Breast (tissue), 4 donors: ENCODE data around the gene BBS9.

GRCh38 chr7:32942801-32943650, 14.2 kb upstream of the FKBP9 start:
- PRO-cap, 3 experiments = peak in 3 of 3 experiments; most common plus-strand start chr7:32942849 (in 2); most common minus-strand start chr7:32942927 (in 3)
- RRBS = 2% methylated on average over 34 of the region's 67 CpGs

DNA sequence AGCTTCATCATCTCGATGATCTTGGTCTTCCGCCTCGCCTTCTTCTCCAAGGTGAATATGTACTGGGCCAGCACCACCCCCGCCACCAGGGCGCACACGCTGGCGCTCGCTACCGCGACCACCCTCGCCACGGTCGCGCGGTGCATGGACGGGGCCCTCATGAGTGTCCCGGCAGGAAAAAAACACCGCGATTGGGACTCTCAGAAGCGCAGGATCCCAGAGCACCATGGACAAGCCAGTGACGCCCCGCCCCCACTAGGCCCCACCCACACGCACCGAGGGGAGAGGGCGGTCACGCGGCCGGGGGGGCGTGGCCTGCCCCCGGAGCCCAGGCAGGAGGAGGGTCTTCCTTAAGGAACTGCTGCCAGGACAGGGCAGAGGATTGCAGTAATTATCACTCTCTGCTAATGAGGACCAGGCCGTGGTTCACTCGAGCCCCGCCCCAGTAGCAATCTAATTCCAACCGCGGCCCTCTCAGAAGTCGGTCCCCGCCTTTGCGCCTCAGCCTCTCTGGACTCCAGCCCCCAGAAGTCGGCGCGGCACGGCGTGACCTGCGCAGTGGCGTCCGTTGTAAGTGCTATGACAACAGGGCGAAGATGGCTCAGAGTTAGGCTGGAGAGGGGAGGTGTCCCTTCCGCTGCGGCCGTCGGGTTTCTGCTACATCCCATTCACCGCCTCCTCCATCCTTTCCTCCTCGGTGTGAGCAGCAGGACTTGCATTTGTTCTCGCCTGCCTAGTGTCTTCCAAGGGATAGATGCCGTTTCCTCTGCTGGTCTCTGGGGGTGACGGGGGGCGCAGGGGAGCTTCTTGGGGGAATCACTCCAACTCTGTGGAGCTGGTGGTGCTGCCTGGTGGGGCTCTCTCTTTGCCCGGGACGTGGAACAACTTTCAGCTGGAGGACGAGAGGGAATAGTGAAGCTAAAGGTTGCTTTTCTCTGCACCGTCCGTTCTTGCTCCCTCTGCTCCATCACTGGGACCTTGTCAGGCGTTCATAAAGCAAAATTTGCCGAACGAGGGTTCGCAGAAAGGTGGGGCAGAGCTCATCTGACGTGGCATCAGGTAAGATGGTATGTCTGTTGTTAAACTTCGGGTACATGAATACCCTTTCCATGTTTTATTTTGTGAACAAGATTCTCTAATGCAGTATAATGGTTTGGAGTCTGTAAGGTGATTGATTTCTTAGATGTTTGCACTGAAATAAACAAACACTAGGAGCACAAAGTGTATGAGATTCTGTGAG, at the start of gene BBS9:
Gene BBS9 (plus strand): TSS at position 582 of the 1,240 bp plus-strand sequence.
- PRO-cap, 3 experiments = peak in 3 of 3 experiments; most common plus-strand start position 604 of the sequence (in 2); most common minus-strand start position 257 of the sequence (in 2)
- RRBS = no CpG with 5 or more reads among the region's 68 CpGs

DNA sequence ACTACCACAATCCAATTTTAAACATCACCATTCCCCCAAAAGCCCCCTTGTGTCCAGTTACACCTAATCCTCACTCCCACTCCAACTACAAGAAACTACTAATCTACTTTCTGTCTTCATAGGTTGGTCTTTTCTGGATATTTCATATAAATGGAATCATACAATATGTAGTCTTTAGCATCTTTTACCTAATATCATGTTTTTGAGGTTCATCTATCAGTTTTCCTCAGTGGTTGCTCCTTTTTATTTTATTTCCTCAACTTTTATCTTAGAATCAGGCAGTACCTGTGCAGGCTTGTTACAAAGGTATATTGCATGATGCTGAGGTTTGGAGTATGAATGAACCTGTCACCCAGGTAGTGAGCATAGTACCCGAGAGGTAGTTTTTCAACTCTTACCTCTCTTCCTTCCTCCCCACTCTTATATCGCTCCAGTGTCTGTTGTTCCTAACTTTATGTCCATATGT, 273.1 kb downstream of the BBS9 start:
- PRO-cap, 3 experiments = no peak in any of the 3 experiments
- RRBS = no CpG with 5 or more reads among the region's 2 CpGs

- PRO-cap, 3 experiments = no peak in any of the 3 experiments
- RRBS = no CpG with 5 or more reads among the region's 10 CpGs
Measured at GRCh38 chr7:33726497-33727175, 178.7 kb upstream of the BMPER start.

GRCh38 chr7:33987366-33987662, 82.0 kb downstream of the BMPER start:
- PRO-cap, 3 experiments = no peak in any of the 3 experiments
- RRBS = no CpG with 5 or more reads among the region's 3 CpGs

DNA sequence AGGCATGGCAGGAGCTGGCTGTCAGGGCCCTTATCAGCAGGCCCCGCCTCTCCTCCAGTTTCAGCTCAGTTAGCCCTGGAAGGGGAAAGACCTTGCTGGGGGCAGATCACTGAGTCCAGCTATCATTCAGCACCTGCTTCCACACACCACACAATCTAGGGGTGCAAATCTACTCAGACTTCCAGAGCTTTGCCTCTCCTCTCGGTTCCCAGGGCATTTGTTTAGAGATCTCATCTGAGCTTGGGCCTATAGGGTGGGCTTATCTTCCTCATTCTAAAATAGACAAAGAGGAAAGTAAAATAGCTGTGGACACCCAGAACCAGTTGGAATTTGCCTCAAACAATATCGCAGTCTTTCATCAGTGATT, 131.1 kb downstream of the BMPER start:
- PRO-cap, 3 experiments = no peak in any of the 3 experiments
- RRBS = no CpG with 5 or more reads among the region's 3 CpGs

DNA sequence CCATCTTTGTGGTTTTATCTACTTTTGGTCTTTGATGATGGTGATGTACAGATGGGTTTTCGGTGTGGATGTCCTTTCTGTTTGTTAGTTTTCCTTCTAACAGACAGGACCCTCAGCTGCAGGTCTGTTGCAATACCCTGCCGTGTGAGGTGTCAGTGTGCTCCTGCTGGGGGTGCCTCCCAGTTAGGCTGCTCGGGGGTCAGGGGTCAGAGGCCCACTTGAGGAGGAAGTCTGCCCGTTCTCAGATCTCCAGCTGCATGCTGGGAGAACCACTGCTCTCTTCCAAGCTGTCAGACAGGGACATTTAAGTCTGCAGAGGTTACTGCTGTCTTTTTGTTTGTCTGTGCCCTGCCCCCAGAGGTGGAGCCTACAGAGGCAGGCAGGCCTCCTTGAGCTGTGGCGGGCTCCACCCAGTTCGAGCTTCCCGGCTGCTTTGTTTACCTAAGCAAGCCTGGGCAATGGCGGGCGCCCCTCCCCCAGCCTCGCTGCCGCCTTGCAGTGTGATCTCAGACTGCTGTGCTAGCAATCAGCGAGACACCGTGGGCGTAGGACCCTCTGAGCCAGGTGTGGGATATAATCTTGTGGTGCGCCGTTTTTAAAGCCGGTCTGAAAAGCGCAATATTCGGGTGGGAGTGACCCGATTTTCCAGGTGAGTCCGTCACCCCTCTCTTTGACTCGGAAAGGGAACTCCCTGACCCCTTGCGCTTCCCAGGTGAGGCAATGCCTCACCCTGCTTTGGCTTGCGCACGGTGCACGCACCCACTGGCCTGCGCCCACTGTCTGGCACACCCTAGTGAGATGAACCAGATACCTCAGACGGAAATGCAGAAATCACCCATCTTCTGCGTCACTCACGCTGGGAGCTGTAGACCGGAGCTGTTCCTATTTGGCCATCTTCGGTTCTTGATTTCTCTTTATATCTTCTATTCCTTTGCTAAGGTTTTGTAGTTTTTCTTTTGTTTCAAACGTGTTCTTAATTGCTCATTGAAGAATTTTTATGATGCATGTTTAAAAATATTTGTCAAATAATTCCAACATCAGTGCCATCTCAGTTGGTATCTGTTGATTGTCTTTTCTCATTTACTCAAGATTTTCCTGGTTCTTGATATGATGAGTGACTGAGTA, 269.7 kb downstream of the BMPER start:
- PRO-cap, 3 experiments = no peak in any of the 3 experiments
- RRBS = no CpG with 5 or more reads among the region's 33 CpGs

GRCh38 chr7:34821953-34822394, 164.0 kb downstream of the NPSR1 start:
- PRO-cap, 3 experiments = no peak in any of the 3 experiments
- RRBS = 67% methylated on average over 1 of the region's 14 CpGs

DNA sequence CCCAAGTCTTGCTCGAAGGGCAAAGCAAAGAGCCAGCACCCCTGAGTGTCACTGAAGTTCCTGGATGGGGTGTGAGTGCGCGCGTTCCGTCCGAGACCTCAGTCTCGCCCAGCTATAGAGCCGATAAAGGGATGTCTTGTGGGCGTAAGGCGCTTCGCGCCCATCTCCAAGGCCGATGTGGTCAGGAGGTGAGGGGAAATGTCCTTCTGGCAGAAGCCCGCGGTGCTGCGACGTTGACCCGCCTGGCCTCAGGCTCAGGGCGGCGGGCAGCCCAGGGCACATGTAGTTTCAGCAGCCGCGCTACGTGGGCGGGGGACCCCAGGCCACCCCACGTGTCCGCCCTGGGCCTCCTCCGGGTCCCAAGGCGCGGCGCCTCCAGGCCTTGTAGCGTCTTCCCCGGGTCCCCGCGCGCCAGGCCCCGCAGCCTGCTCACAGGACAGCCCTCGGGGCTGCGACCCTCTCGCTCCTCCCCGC, 4.1 kb upstream of the TBX20 start:
- PRO-cap, 3 experiments = no peak in any of the 3 experiments
- RRBS = 8% methylated on average over 6 of the region's 40 CpGs

- PRO-cap, 3 experiments = no peak in any of the 3 experiments
- RRBS = no CpG with 5 or more reads among the region's 4 CpGs
Measured at GRCh38 chr7:35633410-35633983, 61.4 kb downstream of the HERPUD2 start.

GRCh38 chr7:35664175-35665003, 30.5 kb downstream of the HERPUD2 start:
- PRO-cap, 3 experiments = no peak in any of the 3 experiments
- RRBS = no CpG with 5 or more reads among the region's 9 CpGs

GRCh38 chr7:35988130-35988661, 164.9 kb upstream of the EEPD1 start:
- PRO-cap, 3 experiments = no peak in any of the 3 experiments
- RRBS = no CpG with 5 or more reads among the region's 5 CpGs

DNA sequence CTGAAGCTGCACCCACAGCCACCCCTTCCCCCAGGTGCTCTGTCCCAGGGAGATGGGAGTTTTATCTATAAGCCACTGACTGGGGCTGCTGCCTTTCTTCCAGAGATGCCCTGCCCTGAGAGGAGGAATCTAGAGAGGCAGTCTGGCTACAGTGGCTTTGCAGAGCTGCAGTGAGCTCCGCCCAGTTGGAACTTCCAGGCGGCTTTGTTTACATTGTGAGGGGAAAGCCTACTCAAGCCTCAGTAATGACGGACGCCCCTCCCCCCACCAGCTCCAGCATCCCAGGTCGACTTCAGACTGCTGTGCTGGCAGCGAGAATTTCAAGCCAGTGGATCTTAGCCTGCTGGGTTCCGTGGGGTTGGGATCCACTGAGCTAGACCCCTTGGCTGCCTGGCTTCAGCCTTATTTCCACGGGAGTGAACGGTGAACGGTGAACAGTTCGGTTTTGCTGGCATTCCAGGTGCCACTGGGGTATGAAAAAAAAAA, 105.4 kb downstream of the EEPD1 start:
- PRO-cap, 3 experiments = no peak in any of the 3 experiments
- RRBS = no CpG with 5 or more reads among the region's 11 CpGs

- PRO-cap, 3 experiments = peak in 2 of 3 experiments; most common plus-strand start chr7:36292307 (in 1); most common minus-strand start chr7:36292199 (in 2)
- RRBS = no CpG with 5 or more reads among the region's 20 CpGs
Measured at GRCh38 chr7:36291350-36292545, 75.3 kb downstream of the MATCAP2 start.

- PRO-cap, 3 experiments = no peak in any of the 3 experiments
- RRBS = no CpG with 5 or more reads among the region's 8 CpGs
Measured at GRCh38 chr7:36378448-36379127, 11.1 kb upstream of the ANLN start.

DNA sequence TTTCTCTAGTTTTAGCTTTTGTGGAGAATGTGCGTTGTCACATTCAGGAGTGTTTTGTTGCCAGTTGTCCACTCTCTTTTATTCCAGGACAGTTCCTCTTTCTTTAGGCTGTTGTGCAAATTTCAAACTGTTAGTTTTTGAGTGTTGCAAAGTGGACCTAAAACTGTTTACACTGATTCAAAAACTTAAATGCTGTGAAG, 1.0 kb downstream of the ANLN start:
- PRO-cap, 3 experiments = no peak in any of the 3 experiments
- RRBS = no CpG with 5 or more reads among the region's 1 CpG

DNA sequence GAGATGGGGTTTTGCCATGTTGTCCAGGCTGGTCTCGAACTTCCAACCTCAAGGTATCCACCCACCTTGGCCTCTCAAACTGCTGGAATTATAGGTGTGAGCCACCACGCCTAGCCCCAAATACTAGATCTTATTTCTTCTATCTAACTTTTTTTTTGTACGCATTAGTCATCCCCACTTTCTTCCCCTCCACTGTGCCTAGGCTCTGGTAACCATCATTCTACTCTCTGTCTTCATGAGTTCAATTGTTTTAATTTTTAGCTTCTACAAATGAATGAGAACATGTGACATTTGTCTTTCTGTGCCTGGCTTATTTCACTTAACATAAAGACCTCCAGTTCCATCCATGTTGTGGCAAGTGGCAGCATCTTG, 105.2 kb downstream of the ANLN start:
- PRO-cap, 3 experiments = no peak in any of the 3 experiments
- RRBS = no CpG with 5 or more reads among the region's 3 CpGs

DNA sequence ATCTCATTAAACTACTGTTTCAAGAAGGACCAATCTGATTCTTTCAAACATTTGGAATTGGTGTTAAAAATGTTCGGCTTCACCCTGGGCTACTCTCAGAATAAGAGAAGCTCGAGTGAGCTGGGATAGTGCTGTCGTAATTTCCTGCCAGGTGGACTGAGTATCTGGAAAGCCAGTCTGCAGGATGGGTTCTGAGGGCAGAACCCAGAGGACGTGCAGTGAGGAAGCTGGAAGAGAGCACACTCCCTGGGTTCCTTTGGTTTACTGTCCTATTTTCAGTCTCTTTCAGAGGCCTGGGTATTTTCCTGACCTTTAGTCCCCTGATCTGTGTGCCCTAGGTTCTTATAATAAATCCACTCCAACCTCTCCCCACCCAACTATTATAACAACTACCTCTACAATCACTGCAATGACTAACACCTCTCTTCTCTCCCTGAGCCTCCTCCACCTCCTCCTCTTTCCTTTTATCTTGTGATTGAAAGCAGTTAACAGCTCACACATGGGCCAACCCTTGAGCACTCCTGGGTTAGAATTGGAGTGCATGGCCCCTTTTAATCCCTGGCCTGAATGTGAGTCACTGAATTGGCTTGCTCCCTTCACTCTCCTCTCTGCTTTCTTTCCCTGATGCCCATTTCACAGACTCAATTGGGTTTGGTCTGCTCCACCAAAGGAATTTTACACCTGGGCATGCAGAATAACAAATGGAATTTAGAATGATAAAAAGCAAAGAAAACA, 62.9 kb downstream of the AOAH start:
- PRO-cap, 3 experiments = no peak in any of the 3 experiments
- RRBS = no CpG with 5 or more reads among the region's 4 CpGs

DNA sequence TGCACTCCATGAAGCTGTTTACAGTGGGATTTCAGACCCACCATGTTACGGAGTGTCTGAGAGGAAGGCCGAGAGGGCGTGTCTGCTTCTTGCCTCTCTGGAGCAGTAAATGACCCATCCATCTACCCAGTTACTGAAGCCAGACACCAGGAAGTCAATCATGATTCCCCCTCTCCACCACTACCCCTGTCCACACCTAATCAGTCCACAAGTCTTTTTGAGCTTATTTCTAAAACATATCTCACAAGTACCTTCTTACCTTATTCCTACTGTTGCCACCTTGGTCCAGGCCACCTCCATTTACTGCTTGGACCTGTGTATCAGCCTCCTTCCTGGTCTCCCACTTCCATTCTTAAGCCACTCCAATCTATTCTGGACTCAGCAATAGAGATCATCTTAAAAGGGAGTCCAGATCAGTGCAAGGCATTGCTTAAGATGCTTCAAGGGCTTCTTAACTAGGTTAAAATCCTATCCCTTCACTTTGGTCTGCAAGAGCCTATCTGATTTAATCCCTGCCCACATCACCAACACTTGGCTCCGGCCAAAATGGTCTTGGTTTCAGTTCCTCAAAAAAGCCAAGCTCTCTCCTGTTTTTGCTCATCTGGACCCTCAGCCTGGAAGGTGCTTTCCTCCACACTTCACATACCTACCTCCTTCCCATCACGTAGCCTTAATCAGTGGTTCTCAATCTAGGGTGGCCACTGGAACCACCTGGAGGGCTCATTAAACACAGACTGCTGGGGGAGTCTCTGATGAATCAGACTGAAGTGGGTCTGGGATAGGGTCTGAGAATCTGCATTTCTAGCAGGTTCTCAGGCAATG, 226.7 kb upstream of the AOAH start:
- PRO-cap, 3 experiments = no peak in any of the 3 experiments
- RRBS = no CpG with 5 or more reads among the region's 5 CpGs

DNA sequence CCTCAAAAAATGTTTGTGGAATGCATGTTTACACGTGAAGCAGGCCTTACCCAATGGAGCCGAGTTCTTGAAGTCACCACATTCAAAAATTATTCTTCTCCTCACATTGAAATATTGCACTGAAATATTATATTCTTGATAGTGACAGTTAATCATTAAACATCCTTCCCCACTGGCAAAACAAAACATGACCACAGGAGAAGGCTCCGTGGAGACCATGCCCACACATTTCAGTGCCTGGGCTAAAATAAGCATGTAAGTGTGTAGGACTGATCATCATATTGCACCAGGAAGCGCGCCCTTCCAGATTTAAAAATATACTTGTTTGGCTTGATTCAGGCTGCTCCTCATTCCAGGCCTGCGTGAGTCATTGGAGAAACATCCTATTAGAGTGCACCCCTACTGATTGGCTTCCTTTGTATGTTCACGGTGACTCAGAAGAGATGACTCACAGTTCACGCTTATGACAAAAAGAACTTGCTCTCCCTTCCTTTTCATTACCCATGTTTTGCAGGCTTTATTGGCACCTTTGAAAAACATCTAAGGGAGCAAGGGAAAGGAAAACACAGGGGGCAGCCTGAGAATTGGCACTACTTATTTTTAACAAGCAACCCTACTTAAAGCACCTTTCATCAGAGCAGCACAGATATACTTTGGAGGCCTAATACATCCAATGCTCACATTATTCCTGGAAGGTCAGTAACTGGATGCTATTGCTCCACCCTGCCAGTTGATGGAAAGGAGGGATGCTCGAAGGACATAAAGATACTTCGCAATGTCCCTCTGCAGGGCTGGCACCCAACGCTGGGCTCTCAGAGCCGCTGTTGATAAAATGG, 307.6 kb upstream of the AOAH start:
- PRO-cap, 3 experiments = no peak in any of the 3 experiments
- RRBS = no CpG with 5 or more reads among the region's 12 CpGs